ENCODE measurements around a stretch of chr11.

GRCh38 chr11:41861645-41861952, 402.1 kb upstream of the LRRC4C start:
- PRO-cap, 2 experiments = no peak in any of the 2 experiments

DNA sequence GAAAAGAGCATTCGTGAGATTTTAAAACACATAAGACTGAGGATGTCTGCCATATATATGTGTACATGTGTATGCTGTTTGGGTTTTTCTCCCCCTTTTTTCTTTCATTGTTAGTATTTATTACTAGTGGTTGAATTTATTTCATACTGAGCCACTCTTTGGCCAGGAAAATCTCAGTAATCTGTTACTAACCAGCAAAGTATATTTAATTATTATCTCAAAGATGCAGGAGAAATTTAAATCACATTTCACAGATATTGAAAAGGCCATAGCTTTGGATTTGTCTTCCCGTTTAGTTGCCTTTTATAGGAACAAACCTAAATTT, 66.8 kb downstream of the TTC17 start:
- PRO-cap, 2 experiments = no peak in any of the 2 experiments

GRCh38 chr11:43556484-43557199, 123.9 kb upstream of the HSD17B12 start:
- PRO-cap, 2 experiments = no peak in any of the 2 experiments

- PRO-cap, 2 experiments = no peak in any of the 2 experiments
Observed at GRCh38 chr11:43557462-43558167, 122.9 kb upstream of the HSD17B12 start.

DNA sequence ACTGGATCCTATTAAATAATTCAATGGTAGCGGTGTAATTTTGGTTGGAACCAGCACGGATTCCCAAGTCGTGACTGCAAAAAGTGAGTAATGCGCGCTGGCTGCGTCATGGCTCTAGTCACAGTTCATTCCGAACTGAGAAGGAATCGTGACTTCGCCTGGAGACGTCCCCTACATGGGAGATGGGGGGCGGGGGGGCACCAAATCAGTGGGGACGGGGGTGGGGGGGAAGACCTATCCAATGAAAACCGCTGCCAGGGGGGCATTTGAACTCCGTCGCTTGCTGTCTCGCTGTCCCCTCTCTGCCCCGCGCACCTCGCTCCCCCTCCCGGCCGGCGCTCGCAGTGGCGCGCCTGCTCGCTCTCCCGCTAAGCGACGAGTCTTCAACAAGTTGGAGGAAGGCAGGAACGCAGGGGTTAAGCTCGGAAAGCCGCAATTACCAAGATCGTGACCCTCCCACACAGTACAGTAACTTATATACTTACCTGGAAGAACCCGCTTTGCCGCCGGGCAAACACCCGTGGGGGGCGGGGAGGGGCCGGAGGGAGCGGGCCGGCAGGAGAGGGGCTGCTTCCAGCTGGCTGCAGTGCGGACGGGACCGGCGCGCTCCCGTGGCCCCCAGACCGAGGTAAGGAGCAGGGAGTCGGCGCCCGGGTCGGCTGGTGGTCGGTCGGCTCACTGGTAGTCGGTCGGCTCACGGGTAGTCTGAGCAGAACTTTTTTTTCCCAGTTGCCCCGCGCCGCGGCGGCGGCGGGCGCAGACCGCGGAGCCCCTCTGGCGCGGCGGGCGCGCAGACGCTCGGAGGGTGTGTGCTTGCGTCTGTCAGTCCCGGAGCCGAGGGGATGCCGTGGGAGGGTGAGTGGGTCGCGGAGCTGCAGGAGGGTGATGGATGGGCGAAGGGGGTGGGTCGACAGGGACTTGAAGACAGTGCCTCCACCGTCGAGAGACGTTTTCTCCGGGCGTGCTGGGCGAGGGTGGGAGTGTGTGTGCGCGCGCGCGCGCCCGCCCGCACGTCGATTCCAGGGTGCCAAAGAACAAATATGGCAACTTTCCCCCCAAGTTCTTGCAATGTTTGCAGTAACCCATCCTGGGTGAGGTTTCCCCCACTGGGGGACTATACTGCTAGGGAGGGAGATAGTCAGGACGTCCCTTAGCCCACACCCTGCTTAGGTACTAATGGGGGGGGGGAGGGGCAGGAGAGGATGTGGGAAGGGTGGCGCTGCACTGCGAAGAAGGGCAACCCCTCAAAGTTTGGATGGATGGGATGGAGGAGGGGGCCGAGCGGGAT, 101.2 kb upstream of the HSD17B12 start:
- PRO-cap, 2 experiments = no peak in any of the 2 experiments

GRCh38 chr11:43687158-43687807, 6.7 kb downstream of the HSD17B12 start:
- PRO-cap, 2 experiments = peak in 2 of 2 experiments; most common minus-strand start chr11:43687524 (in 2)

GRCh38 chr11:43697357-43698270, 17.1 kb downstream of the HSD17B12 start:
- PRO-cap, 2 experiments = no peak in any of the 2 experiments

- PRO-cap, 2 experiments = no peak in any of the 2 experiments
Observed at GRCh38 chr11:43882450-43883359, 2.1 kb downstream of the ALKBH3 start.

DNA sequence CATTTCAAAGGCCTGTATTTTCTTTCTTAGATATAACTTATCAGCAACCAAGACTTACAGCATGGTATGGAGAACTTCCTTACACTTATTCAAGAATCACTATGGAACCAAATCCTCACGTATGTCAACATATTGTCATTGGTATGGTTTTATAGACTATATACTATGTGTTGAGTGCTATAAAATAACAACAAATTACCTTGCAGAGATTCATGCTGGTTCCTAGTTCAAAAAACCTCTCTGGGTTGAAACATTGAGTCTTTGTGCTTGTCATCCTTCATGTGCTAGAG, 11.3 kb downstream of the ALKBH3 start:
- PRO-cap, 2 experiments = no peak in any of the 2 experiments

DNA sequence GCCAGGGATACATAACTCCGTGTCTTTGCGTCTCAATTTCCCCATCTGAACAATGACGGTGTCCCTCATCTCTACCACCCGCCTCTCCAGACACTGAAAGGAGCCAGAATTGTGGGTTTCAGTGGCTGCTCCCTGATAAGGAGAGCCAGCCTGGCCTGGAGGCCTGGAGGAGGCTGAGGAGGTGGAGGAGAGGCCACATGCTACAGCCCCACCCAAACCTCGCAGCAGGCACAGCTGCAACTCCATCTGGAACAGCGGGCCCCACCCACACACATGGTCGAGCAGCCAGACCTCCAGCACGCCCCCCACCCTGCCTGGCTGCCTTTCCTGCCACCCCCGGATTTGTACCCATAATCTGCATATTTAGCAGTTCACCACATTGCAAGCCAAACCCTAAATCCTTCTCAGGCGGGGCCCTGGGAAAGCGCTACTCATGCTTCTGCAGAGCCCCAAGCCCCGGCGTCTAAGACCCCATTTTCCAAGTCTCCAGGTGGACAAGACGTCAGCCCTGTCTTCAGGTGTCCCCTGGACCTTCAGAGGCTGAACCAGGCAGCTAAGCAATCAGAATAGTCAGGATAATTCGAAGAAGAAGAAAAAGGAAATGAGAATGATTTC, 34.2 kb upstream of the CD82 start:
- PRO-cap, 2 experiments = no peak in any of the 2 experiments

- PRO-cap, 2 experiments = no peak in any of the 2 experiments
Observed at GRCh38 chr11:44566943-44567565, 1.6 kb downstream of the CD82 start.

GRCh38 chr11:44593000-44593648, 27.7 kb downstream of the CD82 start:
- PRO-cap, 2 experiments = no peak in any of the 2 experiments

DNA sequence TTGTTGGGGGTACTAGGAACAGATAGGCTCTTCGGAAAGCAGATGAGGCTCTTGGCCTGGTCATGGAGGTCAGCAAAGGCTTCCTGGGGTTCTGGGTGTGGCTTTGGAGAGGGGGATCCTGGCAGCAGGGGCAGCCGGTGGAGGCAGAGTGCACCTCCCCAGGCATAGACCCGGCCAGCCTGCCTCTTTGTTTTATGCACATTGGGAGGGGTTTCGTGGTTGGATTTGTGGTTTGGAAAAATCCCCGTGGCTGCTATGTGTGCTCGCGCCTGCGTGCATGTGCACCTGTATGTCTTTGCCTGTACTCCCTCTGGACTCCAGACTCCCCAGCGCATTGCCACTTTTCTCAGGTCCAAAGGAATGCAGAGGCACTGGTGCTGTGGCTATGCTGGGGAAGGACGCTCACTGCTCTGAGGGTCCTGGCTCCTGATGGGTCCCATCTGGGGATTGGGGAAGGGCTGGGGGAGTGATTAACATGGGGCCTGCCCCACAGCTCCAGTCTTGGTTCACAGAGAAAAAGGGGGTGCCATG, 31.5 kb downstream of the CD82 start:
- PRO-cap, 2 experiments = no peak in any of the 2 experiments

- PRO-cap, 2 experiments = no peak in any of the 2 experiments
Observed at GRCh38 chr11:44691276-44691507, 35.6 kb upstream of the TSPAN18 start.

DNA sequence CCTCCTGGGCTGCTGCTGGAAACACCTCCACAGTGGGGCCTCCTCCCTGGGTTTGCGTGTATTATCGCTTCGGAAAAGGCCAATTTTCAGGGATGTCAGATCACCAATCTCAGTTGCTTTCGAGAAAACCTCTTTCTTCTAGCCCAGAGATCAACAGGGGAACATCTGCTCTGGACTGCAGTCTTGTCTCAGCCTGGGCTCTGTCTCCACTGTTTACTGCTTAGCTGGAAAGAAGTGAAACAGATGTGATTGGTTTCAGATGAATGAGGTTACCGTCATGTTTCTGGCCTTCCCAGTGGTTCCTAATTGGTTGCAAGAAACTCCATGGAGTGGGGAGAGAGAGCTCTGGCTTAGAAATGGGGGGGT, 17.4 kb downstream of the TSPAN18 start:
- PRO-cap, 2 experiments = no peak in any of the 2 experiments

DNA sequence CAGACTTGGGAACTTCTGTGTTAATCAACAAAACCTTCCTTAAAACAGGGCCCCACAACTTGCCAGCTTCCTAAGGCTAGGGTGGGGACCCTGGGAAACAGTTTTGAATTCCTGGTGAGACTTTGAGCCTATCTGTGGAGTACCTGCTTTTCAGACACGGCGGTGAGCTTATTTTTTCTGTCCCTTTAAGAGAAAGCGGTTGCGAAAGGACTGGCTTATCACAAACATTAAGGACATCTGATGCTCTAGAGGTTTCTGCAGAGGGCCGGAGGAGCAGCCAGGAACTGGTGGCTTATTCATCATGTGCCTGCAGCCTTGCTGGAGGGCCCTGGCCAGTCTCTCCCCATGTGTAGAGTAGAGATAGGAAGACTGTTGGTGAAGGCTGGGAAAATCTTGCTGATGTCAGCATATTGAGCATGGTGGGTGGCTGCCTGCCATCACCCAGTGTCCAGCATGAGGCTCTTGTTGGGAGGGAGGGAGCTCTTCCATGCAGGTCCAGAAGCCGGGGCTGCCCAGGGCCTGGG, 54.1 kb downstream of the TSPAN18 start:
- PRO-cap, 2 experiments = no peak in any of the 2 experiments

DNA sequence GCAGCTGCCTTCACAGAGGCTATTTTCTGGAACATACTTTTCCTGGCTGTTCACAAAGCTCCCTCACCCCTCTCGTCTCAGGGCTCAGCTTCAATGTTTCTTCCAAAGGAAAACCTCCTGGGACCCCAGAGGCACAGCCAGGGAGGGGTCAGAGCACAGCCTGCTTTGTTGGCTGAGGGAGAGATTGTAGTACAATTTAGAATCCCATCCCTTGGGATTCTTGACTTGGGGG, 57.0 kb downstream of the TSPAN18 start:
- PRO-cap, 2 experiments = no peak in any of the 2 experiments

DNA sequence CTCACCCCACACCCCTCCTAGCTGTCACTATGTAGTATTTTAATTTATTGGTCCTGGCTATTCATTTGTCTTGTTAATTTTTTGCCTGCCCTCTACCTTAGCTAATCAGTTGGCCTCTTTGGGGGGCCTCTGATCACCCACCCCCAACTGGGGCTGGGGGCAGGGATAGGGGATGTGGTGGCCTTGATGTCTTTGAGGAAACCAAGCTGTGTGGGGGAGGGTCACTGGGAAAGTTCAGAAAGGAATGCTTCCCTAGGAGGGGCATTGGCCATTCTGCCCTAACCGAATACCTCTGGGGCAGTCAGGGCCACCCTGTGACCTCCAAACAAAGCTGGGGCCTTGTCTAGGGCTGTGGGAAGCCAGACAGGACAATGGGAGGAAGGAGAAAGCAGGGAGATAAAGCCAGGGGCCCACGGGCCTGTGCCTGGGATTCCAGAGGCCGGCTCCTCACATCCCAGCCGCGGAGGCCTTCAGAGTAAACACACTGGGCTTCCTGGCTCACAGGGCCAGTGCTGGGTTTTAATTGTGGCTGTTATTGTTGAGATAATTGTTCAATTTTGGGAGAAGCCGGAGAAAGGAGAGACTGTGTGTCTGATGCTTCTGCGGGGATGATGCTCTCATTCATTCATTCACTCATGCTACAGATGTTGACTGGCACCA, 97.6 kb downstream of the TSPAN18 start:
- PRO-cap, 2 experiments = no peak in any of the 2 experiments

DNA sequence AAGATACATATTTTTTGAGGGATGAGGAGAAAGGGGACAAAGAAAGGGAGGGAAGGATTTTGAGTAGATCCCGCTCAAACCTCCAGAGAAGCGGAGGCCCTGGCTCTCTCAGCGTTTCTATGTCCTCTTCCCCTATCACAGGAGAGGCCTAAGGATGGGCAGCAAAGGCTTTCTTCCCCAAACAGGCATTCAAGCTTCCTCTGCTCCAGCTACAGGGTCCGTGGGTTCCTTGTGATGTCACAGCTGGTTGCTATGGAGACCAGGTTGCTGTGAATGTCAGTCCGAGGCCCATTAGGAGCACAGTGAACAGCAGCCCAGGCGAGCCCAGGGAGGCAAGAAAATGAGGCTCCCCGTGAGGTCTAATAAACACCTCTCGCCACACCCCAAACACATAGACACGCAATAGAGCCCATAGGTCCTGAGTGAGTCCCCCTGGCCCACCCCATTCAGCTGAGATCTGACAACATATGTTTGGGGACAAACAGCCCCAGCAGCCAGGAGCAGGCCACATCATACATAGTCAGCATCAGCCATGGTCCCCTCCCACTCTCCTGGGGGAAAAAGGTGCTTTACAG, 22.9 kb upstream of the TP53I11 start:
- PRO-cap, 2 experiments = no peak in any of the 2 experiments

- PRO-cap, 2 experiments = no peak in any of the 2 experiments
Observed at GRCh38 chr11:45145394-45145996, 944 bp upstream of the PRDM11 start.